Natural killer cell (primary cell): ENCODE measurements around the gene ACP1.

DNA sequence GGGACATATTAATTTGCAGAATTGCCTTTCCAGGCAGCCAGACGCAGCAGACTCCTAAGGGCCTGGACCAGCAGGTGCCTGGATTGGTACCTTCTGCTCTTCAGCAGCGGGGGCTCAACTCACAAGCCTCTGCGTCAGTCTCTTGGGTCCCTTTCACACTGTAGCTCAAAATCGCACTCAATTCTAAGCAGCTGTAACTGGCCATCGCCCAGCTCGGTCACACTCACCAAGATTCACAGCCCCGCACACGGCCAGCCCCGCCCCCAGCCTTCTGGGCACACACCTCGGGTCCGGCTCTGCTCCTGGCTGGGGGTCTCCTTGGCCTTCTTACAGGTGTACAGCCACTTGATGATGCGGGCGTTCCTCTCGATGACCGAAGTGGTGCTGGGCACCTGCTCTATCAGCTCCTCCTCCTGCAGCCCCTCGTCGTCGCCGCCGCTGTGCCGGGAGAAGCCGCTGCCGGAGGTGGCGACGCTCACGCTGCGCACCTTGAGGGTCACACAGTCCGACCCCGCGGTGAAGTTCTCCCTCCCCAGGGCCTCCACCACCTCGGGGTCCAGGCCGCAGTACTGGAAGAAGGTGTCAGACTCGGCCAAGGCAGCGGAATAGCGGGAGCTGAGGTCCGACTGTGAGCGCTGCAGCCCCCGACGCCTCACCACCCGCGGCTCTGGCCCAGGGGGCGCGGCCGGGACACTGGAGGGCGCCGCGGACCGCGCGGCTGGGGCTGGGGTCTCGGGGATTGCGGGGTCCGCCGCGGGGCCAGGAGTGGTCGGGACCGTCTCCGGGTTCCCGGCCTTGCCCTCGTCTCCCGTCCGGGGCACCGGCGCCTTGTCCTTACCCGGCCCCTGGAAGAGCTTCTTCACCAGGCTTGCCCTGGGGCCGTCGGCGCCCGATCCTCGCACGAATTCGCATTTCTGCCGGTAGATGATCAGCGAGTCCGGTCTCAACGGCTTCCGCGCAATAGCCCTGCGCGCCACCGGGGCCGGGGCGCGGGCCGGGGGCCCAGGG is 844 bp downstream of the FAM110C start:
- PRO-cap, result no peak

GRCh38 chr2:180162-180787 is 83.6 kb downstream of the SH3YL1 start:
- PRO-cap, result no peak

- PRO-cap, result no peak
Observed at GRCh38 chr2:263185-263522, 678 bp downstream of the SH3YL1 start.

GRCh38 chr2:264309-265023 is at the start of gene ACP1:
ACP1 (plus strand) TSS chr2:264947.
- PRO-cap, result bidirectional peak, plus-strand start at chr2:264947, minus-strand start at chr2:264779

GRCh38 chr2:437801-438508 is 150.1 kb upstream of the ALKAL2 start:
- PRO-cap, result bidirectional peak, plus-strand start at chr2:438297, minus-strand start at chr2:438106

DNA sequence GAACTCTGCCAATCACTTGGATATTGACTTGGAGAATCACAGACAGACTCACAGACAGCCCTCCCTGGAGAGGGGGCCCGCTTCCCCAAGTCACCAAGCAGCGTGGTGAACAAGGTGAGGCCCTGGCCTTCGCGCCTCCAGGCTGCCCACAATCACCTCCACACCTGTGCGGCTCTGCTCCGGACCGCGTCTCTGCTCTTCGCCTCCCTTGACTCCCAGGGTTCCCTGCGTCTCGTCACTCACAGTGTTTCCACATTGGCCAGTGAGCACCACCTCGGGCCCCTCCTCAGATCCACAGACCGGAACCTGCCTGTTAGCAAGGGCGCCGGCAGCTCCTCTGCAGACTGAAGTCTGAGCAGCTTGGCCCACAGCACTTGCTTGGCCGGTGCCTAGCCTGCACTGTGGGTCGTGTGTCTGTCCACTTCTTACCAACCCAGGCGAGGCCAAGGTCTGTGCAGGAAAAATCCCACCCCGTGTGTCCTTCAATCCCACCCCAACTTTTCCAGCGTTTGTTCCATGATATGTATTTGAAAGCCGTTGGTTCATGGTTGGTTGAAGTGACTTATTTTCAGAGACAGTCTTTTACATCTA is 155.3 kb upstream of the ALKAL2 start:
- PRO-cap, result no peak

GRCh38 chr2:454050-454368 is 166.1 kb upstream of the ALKAL2 start:
- PRO-cap, result no peak

DNA sequence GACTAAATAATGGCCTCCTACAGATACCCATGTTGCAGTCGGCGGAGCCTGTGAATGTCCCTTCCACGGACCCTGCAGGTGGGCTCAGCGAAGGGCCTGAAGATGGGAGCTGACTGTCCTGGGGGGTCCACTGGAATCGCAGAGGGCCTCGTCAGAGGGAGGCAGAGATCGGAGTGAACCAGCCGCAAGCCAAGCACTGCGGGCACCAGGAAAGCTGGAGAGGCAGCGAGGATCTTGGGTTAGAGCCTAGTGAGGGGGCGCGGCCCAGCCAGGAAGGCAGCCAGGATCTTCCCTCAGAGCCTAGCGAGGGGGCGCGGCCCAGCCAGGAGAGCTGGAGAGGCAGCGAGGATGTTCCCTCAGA is 62.5 kb upstream of the TMEM18 start:
- PRO-cap, result no peak

- PRO-cap, result no peak
Observed at GRCh38 chr2:893190-893737, 57.4 kb upstream of the SNTG2 start.

GRCh38 chr2:909484-910574 is 40.8 kb upstream of the SNTG2 start:
- PRO-cap, result no peak

DNA sequence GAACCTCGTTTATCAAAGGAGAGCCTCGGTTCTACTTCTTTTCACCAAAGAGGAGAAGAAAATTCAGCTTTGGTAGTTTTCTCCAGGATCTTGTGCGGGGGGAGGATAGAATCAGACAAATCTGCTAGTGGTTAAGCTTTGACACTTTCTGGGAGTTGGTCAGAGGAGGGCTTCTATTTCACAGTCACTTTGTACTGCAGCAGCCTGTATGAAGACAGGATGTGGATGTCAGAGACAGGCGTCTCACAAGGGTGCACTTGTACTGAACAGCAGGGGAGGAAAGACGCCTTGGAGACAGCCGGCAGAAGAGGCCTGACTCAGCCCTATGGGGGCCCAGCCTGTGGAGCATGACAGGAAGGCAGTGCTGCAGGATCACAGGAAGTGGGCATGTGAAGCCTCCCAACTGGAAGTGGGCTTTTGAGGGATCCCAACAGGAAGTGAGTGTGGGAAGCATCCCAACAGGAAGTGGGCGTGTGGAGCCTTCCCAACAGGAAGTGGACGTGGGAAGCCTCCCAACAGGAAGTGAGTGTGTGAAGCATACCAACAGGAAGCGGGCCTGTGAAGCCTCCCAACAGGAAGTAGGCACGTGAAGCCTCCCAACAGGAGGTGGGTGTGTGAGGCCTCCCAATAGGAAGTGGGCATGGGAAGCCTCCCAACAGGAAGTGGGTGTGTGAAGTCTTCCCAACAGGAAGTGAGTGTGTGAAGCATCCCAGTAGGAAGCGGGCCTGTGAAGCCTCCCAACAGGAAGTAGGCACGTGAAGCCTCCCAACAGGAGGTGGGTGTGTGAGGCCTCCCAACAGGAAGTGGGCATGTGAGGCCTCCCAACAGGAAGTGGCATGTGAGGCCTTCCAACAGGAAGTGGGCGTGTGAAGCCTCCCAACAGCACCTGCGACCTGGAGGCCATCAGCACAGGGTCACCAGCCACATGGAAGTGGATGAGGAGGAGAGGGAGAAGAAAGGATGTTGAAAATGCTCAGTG is 212.3 kb downstream of the SNTG2 start:
- PRO-cap, result no peak

GRCh38 chr2:1240396-1240871 is 172.8 kb upstream of the TPO start:
- PRO-cap, result no peak

DNA sequence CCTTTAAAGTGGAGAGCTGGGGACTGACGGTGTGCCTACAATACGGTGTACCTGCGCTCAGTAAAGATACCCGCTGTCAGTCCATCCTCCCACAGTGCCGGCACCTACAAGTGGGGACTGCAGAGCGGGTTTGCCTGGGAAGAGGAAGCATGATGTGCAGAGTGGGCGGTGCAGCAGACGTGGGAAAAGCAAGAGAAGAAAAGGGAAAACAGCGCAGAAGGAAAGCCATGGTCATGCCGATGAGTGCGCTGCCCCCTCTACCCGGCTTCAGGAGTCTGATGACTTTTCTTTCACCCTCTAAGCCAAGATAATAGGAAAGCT is 148.0 kb downstream of the TPO start:
- PRO-cap, result no peak

DNA sequence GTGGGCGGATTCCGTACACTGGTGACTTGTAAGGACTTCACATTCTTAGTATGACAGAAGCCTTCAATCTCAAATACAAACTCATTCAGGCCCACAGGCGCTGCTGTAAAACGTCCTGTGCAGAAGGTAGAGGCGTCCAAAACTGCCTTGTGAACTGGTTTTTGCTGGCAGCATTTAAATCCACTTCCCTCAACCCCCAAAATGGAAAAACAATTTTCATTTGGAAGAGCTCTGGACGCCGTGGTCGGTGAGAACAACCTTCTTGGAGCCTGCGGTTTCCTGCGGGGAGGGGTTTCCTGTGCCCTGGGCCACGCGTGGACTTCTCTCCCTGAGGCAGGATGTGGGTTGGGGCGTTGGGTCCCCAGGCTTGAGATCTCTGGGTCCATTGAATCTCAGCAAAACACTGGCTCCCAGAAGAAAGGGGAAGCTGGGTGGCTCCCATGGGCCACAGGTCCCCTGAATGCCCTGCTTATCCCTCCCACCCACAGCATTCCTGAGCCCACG is 151.1 kb downstream of the TPO start:
- PRO-cap, result no peak

DNA sequence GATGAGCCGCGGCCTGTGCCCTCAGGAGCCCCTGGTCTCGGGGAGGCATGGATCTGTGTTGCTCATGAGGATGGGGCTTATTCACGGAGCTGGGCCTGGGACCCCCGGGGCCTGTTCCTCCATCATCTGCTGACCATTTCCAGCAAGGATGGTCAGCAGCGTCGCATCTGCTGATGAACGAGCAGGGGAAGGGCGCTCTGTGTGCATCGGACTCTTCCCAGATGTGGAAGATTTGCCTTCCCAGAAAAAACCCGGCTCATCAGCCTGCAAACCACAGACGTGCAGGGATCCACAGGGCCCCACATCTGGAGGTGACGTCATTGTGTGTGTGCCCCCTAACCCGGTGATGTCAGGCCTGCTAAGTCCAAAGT is 144.0 kb downstream of the PXDN start:
- PRO-cap, result no peak

DNA sequence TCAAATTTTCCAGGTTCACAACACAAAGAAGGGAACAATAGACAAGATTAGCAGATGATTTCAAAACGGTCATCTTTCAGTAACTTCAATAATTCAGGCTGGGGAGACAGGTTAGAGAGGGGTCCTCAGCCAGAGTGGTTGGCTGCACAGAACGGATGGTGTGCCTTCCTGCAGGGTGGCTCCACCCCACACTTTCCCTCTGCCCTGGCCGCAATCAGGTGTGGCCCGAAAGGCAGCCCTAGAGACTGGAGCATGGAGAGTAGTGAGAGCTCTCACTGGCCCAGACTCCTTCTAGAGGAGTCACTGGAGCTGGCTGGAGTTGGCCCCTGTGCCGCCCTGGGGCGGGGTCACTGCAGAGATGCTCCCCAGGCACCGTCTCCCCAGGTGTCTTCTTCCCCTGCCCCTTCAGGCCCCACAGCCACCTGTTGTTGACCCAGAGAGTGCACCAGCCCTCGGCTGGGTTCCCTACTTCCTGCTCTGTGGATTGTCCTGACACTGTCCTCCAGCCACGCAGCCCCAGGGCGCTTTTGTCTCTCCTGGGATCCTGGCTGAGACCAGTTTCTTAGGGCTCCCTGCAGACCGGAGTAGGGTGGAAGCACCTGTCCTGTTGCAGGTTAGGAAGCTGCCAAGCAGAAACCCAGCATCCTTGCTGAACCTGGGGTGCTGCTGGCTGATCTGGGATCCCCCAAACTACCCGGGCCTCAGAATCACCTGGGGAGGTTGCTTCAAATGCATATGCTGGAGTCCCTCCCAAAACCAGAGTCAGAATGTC is 126.7 kb downstream of the PXDN start:
- PRO-cap, result no peak

DNA sequence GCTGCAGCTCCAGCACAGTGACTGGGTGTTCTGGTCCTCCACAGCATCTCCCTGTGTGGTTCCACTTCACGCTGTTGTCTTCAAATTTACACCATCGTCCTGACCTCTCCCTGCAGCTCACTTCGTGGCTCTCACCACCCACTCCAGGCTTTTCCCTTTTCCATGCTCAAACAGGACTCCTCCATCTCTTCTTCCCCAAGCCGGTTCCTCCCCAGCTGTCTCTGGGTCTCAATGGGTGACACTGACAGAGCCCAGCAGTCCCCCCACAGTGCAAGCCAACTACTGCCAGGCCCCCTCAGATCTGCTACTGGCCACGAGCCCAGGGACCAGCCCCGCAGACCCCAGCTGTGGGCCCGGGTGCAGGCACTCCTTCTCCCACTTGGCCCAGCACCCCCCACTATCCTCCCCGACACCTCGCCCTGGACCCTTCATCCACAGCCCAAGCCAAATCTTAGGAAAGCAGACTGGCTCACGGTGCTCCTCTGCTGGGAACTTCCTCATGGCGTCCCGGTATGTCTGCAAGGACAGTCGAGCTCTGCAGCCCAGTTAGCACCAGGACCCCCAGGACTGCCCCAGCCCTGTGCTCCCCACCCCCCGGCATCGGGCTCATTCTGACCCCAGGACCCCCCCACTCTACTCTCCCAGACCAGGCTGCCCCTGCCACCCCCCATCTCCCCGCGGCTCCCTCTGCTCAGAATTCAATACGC is 86.0 kb downstream of the PXDN start:
- PRO-cap, result no peak

- PRO-cap, result no peak
Observed at GRCh38 chr2:1820727-1820997, 76.3 kb upstream of the PXDN start.

DNA sequence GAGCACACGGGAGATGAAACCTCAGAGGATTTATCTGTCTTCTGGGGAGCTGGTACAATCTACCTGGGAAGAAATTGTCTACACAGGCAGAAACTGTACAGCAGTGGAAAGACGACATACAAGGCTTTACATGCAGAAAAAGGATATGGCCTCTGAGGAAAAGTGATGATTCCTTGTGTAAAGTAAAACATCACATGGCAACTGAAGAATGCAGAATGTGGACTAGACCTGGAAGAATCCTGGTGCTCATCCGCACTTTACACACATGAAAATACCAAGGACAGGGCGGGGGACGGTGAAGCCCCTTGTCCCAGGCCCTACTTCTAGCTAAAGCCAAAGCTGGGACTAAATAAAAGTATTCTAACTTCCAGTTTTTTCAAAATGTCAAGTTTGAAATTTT is 215.8 kb upstream of the PXDN start:
- PRO-cap, result no peak

DNA sequence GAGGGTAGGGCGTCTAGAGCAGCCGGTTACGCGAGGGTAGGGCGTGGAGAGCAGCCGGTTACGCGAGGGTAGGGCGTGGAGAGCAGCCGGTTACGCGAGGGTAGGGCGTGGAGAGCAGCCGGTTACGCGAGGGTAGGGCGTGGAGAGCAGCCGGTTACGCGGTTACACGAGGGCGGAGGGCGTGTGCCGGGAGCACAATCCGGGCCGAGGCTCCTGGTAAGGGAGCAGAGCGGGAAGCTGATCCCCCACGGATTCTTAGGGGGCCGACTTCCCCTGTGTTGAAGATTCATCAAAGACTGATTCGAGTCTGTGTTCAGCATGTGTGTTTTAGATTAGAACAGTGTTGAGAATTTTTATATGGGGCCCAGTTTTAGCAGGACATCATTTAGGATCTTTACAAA is 69.1 kb downstream of the TRAPPC12 start:
- PRO-cap, result no peak